Measurements from ENCODE around the genes RAPSN, KBTBD4, TRIM49B and TRIM48.

GRCh38 chr11:47351235-47352356 is 906 bp downstream of the MYBPC3 start:
- RRBS = no CpG with 5 or more reads among the region's 33 CpGs

DNA sequence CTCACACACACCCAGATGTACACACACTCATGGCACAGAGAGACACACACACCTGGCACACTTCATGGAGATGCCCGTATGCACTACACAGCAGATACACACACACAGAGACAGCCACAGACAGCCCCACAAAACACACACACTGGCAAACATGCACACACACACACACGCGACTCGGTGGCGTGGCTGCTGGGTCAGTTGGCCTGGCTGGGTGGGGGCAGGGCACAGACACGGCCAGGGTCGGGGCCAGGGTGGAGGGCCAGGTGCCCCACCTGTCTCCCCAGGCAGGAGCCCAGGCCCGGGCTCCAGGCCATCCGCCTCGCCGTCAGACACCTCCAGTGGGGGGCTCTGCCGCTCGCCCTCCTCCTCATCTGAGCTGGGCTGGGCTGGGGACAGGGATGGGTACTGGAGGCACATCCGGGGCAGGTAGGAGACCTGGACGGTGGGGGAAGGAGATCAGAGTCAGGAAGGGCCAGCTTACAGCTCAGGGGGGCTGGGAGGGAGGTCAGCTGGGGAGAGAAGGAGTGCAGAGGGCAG is 6.1 kb upstream of the MYBPC3 start:
- RRBS = no CpG with 5 or more reads among the region's 15 CpGs

DNA sequence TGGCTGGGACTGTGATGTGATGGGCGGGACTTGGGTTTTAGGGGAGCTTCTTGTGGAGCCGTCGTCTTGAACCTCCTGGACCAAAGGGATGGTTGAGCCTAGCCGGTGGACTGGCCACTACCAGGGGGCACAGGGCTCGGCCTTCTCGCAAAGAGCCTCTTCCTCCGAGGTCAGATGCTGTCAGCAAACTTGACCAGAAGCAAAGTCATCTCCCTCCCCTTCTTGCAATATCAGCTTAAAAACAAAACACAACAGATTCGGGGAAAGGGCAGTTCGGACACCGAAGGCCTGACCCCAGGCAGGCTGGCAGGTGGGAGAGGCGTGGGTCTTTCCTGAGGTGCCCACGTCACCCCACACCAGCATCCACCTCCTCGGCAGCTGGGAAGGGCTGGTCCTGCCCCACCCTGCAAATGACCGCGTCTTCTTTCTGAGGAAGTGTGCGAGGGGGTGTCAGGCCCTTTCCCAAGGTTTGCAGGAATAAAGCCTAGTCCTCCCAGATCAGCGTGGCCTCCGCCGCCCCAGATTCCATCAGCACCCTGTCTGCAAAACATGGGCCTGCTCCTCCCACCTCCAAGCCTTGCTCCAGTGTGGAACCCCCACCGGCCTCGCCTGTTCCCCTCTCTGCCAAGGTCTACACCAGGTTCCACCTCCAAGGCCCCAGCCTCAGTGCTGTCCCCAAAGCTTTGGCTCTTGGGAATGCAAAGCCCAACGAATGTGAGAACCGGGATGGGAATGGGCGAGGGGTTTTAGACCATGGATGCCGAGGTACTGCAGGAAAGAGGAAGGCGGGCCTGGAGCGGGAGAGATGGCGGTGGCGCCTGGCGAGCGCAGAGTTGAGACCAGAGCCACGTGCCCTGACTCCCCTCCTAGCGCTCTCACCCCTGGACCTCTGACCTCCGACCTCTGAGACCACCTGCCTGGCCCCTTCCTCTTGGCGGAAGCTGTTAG is 14.4 kb upstream of the SLC39A13 start:
- RRBS = no CpG with 5 or more reads among the region's 35 CpGs

GRCh38 chr11:47399788-47400759 is 8.3 kb upstream of the SLC39A13 start:
- RRBS = 2% methylated on average over 32 of the region's 47 CpGs

DNA sequence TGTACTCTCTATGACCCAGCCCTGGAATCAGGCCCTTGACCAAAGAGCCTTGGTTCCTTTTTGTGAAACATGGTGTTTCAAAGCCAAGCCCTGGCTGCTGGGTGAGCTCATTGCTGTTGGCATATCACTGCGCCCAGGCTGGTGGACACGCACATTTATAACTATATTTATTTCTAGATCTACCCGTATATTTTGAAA is 8.3 kb upstream of the PSMC3 start:
- RRBS = no CpG with 5 or more reads among the region's 3 CpGs

- RRBS = 77% methylated on average over 3 of the region's 17 CpGs
These were observed 11.3 kb downstream of the RAPSN start for GRCh38 chr11:47437501-47438124.

GRCh38 chr11:47448877-47449388 is at the start of gene RAPSN:
RAPSN (minus strand) TSS chr11:47449136.
- RRBS = no CpG with 5 or more reads among the region's 18 CpGs

GRCh38 chr11:47470188-47471354 is 21.6 kb upstream of the RAPSN start:
- RRBS = 91% methylated on average over 2 of the region's 11 CpGs

- RRBS = no CpG with 5 or more reads among the region's 75 CpGs
These were observed at the start of gene KBTBD4 for GRCh38 chr11:47578299-47579422. KBTBD4 (minus strand) TSS chr11:47578970.

DNA sequence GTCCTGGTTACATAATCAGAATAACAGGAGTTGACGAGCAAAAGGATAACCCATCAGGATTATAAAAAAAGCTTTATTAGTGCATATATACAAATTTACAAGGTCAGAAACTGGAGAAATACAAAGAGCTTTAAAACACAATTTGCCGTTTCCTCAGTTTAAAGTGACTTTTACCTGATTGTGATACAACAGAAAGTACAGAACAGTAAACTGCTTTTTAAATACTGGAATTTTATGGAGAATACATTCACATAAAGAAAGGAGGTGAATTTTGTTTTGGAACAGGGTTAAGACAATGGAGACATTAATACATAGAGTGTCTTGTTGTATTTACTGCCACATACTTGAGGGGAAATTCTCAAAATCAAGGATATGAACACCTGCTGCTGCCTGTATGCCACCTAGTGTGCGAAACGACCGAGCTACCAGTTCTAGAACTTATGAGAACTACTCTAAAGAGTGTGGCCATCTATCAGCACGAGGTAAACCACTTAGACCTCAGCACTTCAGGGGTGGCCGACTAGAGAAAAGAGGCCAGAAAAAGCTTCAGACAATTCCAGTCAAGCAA is 1.4 kb upstream of the AGBL2 start:
- RRBS = no CpG with 5 or more reads among the region's 7 CpGs

GRCh38 chr11:47738953-47739617 is 23.9 kb upstream of the AGBL2 start:
- RRBS = no CpG with 5 or more reads among the region's 7 CpGs

- RRBS = no CpG with 5 or more reads among the region's 3 CpGs
These were observed 44.6 kb upstream of the PTPRJ start for GRCh38 chr11:47935699-47936145.

GRCh38 chr11:47950341-47950619 is 30.1 kb upstream of the PTPRJ start:
- RRBS = no CpG with 5 or more reads among the region's 6 CpGs

- RRBS = no CpG with 5 or more reads among the region's 12 CpGs
These were observed 53.1 kb downstream of the PTPRJ start for GRCh38 chr11:48033341-48033938.

DNA sequence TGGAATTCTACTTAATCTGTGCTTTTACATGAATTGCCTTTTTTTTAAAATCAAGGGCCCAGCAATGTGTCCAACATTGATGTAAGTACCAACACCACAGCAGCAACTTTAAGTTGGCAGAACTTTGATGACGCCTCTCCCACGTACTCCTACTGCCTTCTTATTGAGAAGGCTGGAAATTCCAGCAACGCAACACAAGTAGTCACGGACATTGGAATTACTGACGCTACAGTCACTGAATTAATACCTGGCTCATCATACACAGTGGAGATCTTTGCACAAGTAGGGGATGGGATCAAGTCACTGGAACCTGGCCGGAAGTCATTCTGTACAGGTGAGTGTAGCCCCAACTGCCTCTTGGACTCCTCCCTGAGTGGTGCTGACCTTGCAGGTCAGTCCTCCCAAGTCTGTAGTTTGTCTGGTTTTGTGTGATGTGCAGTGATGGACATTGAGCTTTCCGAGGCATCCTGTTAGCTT is 79.6 kb upstream of the OR4B1 start:
- RRBS = no CpG with 5 or more reads among the region's 7 CpGs

DNA sequence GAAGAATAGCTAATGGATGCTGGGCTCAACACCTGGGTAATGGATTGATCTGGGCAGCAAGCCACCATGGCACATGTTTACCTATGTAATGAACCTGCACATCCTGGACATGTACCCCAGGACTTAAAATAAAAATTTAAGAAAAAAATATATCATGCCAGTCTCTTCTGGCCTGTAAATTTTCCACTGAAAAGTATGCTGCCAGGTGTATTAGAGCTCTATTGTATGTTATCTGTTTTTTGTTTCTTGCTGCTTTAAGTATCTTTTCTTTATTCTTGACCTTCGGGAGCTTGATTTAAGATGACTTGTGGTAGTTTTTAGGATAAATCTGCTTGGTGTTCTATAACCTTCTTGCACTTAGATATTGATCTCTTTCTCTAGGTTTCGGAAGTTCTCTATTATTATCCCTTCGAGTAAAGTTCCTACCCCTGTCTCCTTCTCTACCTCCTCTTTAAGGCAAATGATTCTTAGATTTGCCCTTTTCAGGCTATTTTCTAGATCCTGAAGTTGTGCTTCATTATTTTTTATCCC is 8.0 kb downstream of the OR4S1 start:
- RRBS = no CpG with 5 or more reads among the region's 3 CpGs

GRCh38 chr11:48915835-48916144 is 67.9 kb downstream of the TRIM51G start:
- RRBS = no CpG with 5 or more reads among the region's 4 CpGs

DNA sequence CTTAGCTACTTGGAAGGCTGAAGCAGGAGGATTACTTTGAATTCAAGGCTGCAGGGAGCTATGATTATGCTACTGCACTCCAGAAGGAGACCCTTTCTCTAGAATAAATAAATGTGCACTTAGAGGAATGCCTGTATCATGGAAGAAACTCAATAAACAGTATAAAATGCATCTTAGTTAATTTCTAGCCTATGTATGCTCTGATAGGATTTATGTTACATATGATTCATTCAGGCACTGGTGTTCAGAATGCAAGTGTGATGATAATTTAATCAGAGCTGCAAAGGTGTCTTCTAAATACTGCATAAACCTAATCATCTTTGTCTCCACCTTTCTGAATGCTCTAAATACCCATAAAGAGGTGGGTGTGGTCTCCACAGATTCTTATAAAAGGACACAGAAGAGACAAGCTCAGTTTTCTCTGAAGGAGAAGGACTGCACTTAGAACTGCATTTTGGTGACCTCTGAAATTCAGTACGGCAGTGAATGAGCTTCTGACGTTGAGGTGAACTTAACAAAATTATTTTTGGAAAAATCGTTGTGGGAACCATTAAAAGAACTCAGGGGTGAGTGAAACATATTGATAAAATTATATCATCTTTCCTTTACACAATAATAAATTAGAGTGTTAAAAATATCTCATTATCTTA is at the start of gene TRIM49B:
TRIM49B (plus strand) TSS at position 414 of the 650 bp plus-strand sequence.
- RRBS = no CpG with 5 or more reads among the region's 3 CpGs

- RRBS = no CpG with 5 or more reads among the region's 3 CpGs
These were observed at the start of gene TRIM48 for GRCh38 chr11:55261970-55262300. TRIM48 (plus strand) TSS chr11:55262155.